Measurements from ENCODE around the genes MTRF1 and DGKH.

DNA sequence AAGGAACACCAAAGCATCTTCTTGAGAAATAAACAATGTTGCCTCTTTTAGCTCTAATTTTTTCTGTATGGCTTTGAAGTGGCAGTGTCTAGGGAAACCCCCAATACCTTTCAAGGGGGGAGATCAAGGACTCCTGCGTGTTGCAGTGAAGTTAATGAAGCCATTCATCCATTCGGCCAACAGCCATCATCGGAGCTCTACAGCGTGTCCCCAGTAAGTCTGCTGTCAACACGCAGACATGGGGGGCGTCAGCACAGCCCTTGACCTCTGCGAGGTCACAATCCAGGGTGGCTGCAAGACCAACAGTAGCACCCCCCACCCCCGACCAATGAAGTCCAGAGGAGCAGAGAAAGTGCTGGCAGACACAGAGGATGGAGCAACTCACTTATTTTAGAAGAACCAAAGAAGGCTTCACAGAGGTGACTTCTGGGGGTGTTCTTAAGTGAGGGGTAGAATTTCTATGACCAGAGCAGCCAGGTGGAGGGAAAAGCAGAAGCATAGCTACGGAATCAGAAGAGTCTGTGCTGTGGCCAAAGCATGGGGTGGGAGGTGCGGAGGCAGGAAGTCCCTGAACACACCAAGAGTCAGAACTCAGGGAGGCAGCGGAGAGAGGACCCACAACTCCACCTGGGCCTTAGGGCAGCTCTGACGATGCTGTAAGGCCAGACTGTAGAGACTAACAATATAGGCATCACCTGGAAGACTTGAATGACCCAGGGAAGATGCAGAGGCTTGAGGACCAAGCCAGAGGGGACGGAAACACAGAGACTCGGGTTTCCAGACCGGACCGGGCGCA lies 185.4 kb downstream of the FOXO1 start:
- PRO-cap, result no peak
- RRBS, result no CpG with 5 or more reads among the region's 17 CpGs

DNA sequence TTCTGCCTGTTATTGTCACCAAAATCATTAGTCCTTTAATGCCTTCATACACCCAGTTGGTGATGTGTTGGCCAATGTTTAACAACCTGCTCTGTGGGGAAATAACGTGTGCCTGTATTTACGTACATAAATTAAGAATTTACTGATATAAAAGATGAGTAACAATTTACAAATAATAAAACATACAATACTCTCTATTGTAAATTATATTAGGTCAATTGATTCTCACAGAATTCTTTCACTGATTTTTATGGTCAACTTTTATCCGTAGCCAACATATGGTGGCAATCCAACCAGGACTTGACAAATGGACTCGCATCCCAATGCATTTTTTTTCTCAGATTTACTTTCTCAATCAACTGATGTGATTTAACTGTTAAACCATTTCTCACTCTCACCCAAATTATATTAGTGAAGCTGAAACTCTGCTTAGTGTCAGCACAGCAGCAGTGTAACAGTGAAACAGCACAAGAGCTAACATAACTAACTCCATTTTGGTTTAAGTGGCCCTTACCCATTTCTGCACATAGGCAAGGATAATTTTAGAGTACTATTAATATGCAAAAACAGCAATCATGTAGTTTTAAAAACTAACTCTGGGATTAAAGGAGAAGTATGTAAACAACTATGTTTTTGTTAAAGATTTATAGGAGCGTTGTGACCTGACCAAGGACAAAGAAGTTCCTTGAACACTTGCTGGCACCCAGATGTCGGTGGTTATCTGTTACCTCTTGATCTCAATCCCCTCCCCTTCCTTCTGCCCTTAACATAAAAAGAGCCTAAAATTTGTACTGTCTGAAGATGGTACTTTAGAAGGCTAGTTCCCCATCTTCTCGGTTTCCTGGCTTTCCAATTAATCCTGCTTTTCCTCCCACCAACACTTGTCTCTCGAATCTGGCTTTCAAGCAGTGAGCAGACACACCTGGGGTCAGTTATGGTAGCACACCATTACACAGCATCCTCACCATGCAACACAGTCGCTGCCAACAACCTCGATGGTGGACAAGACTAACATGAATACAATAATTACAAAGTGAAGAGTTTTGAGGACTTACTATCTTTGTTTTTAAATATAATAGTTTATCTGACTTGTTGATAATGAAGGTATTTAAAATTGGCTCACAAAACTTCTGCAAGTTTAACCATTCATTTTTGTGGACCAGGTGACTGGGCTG lies 114.9 kb downstream of the FOXO1 start:
- PRO-cap, result no peak
- RRBS, result no CpG with 5 or more reads among the region's 10 CpGs

DNA sequence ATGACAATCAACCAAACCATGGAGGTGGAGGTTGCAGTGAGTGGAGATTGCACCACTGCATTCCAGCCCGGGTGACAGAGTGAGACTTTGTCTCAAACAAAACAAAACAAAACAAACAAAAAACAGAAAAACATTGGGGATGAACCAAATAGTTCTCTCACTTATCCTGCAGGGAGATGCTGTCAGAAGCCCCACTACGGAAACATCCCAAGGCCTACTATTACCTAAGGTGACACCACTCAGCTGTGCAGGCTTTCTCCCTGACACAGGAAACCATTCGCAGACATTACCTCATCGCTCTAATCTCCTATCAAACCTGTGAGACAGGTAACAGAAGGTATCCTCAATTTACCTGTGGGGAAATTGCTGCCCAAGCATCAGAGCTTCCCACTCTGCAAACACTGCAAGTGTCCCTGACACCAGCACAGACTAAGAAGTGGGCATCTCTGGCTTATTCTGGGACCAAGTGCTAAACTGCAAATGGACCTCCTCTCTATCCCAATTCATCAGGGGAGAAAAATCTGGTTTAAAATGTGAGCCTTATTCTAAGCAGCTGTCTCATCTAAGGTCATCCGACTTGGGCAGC lies 113.4 kb downstream of the FOXO1 start:
- PRO-cap, result no peak
- RRBS, result no CpG with 5 or more reads among the region's 5 CpGs

DNA sequence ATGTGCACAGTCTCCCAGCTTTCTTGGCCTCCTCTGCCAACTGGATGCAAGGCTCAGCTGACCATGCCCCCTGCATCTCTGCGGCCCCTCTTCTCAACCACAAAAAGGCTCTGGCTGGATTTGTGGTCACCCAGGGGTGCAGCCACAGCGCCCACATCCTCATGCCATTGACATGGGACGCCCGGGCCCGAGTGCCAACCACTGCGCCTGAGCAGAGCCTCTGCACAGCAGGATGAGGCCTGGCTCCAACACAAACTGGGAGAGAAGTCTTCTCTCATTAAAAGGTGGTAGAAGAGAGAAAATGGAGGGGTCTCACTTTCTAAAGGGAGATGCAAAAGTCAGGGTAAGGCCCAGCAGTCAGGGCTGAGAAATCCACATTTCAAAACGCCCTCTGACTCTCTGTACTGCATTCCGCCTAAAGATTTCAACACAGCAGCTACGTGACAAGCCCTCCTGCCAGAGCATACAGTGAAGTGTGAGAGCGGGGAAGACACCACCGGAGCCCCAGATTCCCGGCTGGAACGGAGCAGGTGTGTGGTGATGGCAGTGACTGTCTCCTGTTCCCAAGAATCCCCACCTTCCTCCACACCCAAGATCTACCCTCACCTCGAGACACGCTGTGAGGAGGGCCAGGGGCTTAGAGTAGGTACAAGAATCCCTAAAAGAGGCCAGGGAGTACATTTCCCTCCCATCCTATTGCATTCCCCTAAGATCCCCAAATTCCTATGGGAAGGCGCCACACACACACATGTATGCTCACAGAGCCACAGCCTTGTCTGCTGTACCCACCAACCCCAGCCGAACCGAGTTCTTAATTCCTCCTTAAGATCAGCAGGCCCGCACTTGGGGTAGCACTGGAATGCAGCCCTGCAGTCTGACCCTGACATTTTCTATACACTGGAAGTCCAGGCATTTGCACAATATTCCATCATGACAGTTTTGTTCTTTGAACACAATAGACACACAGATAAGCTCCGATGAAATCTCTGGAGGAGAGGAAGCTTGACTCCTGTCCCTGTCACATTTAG lies 103.1 kb downstream of the FOXO1 start:
- PRO-cap, result unidirectional peak, plus-strand start at position 468 of the sequence; unidirectional peak, plus-strand start at position 507 of the sequence
- RRBS, result no CpG with 5 or more reads among the region's 20 CpGs

GRCh38 chr13:41019596-41019967 lies 466 bp upstream of the ELF1 start:
- PRO-cap, result bidirectional peak, plus-strand start at chr13:41019799, minus-strand start at chr13:41019699

DNA sequence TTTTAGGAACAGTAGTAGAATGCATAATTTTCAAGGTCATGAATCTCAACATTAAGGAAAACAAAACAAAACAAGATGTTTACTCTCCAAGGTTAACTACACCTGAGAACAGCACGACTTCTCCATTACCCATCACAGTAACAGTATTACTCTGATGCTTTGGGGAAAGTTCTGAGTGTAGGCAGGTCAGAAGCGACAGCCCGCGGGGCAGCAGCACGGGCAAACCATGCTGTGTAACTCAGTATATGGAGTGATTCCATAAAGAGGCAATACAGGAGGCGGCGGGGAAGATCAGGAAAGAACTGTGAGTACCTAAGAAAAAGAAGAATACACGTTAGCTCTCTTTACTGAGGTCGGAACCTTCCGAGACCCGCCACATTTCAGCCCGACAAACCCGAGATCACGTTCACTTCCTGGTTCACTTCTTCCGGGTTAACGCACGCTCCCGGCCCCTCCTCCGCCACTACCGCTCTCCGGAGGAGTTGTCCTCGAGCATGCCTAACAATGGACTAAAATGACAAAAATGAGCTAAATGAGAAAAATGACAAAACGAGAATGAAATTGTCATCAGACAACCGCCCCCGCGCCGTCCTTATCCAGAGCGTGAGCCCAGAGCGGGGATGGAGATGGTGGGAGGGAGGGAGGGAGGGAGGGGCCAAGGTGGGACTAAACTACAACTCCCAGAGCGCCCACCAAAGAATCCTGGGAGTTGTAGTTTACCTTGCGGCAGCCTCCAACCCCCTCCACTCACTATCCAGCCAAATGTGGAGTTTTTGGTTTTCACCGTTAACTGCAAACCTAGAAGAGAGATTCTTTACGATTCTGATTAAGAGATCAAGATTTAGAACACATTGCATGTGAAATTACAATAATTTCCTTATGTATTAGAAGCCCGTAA lies at the start of gene MTRF1:
Gene MTRF1, minus strand, starts transcription at position 404 of the 898 bp plus-strand sequence.
- PRO-cap, result bidirectional peak, plus-strand start at position 157 of the sequence, minus-strand start at position 145 of the sequence; bidirectional peak, plus-strand start at position 426 of the sequence, minus-strand start at position 401 of the sequence; unidirectional peak, minus-strand start at position 622 of the sequence
- RRBS, result no CpG with 5 or more reads among the region's 34 CpGs

DNA sequence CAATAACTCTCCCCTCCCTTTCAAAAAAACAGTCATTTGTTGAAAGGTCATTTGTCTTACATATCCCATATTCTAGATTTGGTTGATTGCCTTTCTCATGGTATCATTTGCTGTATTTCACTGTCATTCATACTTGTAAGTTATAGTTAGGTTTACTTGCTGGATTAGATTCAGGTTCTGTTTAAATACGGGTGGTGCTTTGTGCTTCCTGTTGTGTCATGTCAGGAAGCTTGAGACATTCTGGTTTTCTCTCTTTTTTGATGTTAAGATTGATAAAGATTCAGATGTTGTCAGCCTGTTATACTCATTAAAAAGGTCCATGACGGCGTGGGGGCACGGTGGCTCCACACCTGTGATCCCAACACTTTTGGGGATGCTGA lies 45.6 kb downstream of the NAA16 start:
- PRO-cap, result no peak
- RRBS, result no CpG with 5 or more reads among the region's 4 CpGs

DNA sequence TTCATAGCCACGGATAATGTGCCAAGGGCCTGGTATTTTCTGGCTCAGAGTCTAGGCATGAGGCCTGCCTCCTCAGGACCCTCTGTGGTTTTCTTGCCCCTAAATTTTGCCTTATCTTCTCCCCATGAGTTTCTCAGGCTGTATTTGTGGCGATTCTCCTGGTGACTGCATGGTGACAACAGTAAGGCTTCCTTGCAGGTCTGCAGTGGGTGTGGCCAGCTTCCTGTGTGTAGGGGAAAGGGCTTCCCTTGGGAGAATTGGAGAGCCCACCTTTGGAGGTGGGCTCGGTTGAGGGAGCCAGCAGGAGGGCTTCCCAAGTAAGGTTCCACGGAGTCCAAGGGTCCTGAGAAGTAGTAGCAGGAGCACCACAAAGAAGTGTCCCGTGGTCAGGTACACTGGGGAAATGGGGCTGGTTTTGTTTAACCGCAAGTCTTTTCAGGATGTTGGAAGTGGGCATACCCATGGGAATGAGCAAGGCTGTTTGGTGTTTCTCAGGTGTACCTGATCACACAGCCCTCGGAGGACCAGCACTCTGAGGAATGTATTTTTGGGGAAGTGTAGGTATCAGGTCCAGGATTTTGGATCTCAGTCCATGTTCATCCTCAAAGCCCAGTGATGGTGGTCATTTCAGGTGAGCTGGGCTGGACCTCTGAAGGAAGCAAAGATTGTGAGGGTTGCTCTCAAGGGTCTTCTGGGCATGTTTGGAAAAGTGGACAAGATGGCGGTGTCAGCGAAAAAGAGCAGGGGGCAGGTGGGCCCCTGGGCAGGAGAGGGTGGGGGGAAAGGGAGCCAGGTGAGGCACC lies 7.0 kb downstream of the RGCC start:
- PRO-cap, result no peak
- RRBS, result no CpG with 5 or more reads among the region's 9 CpGs

GRCh38 chr13:41488167-41488567 lies 30.8 kb downstream of the RGCC start:
- PRO-cap, result no peak
- RRBS, result no CpG with 5 or more reads among the region's 2 CpGs

DNA sequence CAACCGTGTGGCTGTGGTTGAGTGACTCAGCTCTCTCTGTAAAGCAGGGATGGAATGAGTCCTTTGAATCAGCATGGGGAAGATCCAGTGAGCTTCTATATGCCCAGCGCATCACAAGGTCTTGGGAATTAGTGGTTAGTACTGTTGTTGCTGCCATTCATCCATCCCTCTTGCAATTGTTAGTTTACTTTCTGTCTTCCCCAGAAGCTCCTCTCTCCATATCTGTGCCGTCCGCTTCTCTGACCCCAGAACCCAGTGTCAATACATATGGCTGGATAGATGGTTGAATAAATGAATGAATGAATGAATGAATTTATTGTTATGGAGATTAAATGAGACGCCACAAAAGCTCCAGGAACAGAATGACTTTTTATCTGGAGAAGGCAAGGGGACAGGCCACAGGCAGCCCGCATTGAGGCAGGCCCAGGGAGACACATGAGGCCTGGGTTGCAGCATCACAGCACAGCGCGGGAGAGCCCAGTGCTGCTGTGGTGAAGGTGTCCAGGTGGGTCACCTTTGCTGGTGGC lies 89.2 kb downstream of the RGCC start:
- PRO-cap, result no peak
- RRBS, result no CpG with 5 or more reads among the region's 8 CpGs

DNA sequence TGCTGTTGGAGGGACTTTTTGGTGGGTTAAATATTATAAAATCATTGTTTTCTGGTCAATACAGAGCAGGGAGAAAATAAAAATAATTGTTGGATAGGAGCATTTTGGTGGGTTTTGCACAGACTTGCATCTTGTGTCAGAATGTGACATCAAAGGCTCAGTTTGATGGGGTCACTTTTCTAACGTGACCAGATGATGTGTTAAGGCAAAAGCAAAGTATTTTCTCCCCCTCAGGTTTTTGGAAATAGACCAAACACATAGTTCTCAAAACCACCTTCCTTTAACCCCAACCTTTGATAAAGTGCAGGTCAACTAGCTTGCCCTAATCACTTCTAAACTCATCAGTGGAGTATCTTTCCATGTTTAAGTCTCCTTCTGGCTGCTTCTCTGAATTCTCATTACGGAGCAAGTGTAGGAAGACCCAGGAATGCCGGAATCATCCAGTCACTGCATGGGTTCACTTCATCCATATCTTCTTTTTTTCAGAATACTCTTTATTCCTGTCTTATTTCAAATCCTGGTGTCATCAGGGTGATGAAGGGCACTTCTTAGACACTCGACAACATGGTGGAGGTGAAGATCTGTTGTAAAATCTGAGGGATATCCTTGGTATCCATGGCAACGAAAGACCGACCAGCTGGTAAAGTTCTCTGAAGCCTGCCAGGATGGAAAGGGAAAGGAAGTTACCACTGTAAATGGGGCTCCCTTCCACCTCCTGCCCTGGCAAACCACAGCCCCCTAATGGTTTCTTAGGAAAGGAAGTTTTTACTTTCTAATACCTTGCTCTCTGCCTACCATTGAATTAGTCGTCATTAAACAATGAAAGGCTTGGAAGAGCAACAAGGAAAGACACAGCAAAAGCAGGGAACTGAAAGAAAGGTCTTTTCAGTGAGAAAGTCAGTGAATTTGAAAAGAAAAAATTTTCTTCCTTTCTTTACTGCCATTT lies 110.6 kb downstream of the RGCC start:
- PRO-cap, result no peak
- RRBS, result no CpG with 5 or more reads among the region's 7 CpGs

- PRO-cap, result bidirectional peak, plus-strand start at chr13:41613696, minus-strand start at chr13:41613664; bidirectional peak, plus-strand start at chr13:41614176, minus-strand start at chr13:41614064
- RRBS, result no CpG with 5 or more reads among the region's 13 CpGs
Measured at GRCh38 chr13:41613686-41614638, 156.6 kb downstream of the RGCC start.

DNA sequence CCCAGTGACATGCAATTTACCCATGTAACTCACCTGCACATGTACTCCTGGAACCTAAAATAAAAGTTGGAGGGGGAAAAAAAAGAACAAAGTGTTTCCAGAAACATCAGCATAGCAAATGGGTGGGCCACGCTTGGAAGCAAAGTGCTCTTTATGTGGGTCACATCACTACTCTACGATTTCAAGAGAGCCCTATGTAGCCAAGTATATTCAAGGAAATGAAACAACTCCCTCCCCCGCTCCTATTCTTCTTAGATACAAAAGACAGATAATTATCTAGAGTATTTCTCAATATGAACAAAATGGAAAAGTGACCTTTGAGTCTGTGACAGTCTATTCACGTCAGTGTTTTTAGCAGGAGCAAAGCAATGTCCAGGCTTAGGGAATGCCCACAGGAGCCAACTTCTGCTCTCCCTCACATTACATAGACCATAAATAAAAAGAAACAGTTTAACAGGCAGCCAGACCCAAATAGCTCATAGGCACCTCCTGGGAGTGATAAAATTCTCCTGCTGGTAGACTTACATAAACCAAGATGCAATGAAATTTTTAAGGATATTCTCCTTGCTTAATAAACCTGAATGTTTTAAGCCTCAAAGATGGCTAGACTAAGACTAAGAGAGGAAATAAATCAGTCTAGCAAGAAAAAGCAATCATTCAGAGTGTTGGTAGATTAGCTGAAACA lies 182.7 kb downstream of the RGCC start:
- PRO-cap, result bidirectional peak, plus-strand start at position 368 of the sequence, minus-strand start at position 175 of the sequence
- RRBS, result no CpG with 5 or more reads among the region's 4 CpGs

DNA sequence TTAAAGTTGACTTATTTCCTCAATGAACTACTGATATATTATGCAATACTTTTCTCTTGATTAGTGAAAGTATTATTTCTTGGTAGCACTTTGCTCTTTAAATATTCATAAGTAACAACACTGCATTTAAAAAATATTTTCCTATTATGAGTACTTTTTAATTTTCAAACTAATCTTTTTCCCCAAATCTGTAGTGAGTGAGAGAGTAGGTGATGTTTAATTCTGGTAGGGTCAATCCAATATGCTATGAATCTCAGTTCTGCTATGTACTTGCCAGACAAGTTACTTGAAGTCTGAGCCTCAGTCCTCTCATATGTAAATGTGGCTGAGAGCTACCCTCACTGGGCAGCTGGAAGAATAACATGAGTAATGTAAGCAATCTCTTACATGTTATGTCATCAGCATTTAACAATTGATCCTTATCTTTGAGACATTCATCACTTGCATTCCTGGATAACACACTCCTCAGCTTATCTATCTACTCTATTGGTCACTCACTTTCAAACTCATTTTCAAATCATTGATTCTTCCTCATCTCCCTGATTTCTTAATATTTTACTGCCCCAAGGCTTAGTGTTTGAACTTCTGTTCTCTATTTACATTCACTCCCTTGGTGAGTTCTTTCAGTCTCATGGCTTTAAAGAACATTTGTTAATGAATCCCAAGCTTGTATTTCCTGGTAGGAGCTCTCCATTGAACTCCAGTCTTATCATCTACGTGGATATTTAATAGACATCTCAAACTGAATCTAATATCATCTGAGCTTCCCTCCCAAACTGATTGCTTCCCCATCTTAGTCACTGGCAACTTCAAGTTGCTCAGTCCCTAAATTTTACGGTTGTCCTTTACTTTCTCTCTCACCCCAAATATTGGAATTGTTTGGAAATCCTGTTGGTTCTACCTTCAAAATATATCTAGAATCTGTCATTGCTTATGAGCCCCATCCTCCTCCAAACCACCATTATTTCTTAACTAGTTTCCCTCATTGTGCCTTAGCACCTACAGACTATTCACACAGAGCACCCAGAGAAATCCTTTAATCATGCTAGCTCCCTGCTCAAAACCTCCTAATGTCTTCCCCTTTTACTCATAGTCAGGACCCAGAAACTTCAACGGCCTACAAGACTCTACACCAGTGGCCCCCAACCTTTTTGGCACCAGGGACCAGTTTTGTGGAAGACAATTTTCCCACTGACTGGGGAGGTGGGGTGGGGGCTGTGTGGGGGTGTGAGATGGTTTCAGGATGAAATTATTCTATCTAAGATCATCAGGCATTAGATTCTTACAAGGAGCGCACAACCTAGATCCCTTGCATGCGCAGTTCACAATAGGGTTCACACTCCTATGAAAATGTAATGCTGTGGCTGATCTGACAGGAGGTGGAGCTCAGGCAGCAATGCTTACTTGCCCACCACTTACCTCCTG lies 239.5 kb downstream of the RGCC start:
- PRO-cap, result bidirectional peak, plus-strand start at position 626 of the sequence, minus-strand start at position 288 of the sequence
- RRBS, result no CpG with 5 or more reads among the region's 5 CpGs

- PRO-cap, result no peak
- RRBS, result no CpG with 5 or more reads among the region's 4 CpGs
Measured at GRCh38 chr13:41864784-41864983, 96.2 kb downstream of the VWA8 start.

DNA sequence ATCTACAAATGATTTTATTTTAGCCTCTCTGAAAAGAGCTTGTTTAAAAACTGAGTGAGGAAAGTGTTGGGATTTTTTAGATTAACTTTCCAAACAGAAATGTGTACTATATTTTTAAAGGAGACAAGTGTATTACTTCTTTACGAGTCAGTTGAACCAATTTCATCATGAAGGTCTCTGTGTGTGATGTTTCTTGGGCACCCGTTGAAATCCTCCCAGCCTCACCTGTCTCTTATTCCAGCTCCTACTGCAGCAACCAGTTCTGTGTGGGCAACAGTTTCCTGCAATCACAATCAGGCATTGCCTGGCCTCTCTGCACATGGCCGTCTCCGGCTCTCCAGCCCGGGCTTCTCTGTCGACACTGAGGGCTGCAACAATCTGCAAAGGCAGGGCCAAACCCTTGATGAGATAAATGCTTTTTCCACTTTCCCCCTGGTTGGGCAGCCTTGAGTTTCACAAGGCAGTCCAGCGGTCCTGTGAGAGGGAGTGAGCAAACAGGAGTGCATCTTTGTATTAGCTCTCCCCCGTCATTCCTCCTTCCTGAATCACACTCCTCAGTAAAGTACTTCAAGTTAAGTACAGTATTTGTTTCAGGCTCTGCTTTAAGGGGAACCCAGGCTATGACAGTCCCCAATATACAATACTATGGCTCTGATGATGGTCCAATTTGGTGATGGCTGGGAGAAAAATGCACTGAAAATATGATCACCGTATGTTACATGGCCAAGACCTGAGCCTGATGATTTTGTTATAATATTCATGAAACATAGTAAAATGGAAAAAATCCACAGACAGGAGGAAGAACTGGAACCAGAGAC lies 40.7 kb upstream of the VWA8 start:
- PRO-cap, result no peak
- RRBS, result no CpG with 5 or more reads among the region's 9 CpGs

GRCh38 chr13:42048336-42049367 lies at the start of gene DGKH:
Gene DGKH, plus strand, starts transcription at chr13:42048648.
- PRO-cap, result bidirectional peak, plus-strand start at chr13:42048760, minus-strand start at chr13:42048751; bidirectional peak, plus-strand start at chr13:42049236, minus-strand start at chr13:42049057
- RRBS, result 2% methylated on average over 57 of the region's 118 CpGs

GRCh38 chr13:42303344-42304147 lies 31.6 kb downstream of the AKAP11 start:
- PRO-cap, result no peak
- RRBS, result no CpG with 5 or more reads among the region's 7 CpGs

DNA sequence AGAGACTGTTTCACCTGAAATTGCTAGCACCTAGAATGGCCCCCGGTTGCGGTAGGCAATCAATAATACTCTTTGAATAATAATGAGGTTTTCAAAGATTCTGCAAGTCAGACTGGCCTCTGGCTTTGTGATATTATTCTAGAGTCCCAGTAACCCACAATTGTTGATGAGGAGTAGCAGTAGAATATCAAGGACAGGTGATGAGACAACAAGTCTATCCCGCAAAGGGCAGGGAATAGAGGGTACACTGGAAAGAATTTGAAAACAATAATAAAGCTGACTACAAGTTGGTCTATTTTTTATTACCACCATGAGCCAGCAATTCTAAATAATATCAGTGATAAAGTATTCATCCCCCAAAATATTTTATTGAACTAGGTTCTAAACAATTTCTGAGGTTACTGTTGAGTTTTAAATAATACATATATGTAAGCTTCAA lies 9.4 kb downstream of the FAM216B start:
- PRO-cap, result no peak
- RRBS, result no CpG with 5 or more reads among the region's 3 CpGs

GRCh38 chr13:43298324-43298781 lies 275.0 kb downstream of the DNAJC15 start:
- PRO-cap, result no peak
- RRBS, result no CpG with 5 or more reads among the region's 6 CpGs

Data from Caco-2 (cell line).